GM12891 (cell line): ENCODE measurements around a stretch of chr12.

DNA sequence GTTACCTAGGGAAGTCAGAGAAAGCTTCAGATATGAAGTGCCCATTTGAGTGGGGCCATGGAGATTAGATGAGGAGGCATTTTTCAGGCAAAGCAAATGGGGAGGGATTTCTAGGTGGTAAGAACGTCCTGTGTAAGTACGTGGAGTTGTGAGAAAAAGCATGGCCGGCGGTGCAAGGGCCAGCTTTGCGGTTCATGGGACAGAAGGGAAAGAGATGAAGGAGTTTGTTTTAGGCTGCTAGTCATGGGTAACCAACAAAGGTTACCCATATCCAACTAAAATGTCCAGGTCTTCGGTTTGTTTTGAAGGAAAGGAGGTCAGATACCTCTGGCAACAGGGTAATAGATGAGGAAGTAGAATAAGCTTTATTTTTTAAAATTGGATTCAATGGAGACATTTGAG is 10.1 kb upstream of the SNRPF start:
- RRBS, result no CpG with 5 or more reads among the region's 6 CpGs

DNA sequence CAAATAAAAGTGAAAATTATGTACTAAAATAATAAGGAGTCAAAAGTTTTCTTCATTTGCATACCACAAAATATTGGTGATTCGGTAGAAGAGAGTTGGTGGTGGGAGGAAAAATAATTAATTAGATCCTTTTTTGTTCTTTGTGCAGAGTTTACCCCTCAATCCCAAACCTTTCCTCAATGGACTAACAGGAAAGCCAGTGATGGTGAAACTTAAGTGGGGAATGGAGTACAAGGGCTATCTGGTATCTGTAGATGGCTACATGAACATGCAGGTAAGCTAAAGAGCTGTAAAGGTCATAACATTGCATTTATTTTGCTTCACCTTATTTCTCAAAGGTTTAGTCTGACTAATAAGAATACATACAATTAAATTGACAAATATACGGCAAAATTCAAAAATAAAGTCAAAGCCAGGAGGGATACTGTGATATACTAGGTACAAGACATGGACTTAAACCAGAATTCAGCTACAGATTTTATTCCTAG is 2.3 kb downstream of the SNRPF start:
- RRBS, result no CpG with 5 or more reads among the region's 2 CpGs

DNA sequence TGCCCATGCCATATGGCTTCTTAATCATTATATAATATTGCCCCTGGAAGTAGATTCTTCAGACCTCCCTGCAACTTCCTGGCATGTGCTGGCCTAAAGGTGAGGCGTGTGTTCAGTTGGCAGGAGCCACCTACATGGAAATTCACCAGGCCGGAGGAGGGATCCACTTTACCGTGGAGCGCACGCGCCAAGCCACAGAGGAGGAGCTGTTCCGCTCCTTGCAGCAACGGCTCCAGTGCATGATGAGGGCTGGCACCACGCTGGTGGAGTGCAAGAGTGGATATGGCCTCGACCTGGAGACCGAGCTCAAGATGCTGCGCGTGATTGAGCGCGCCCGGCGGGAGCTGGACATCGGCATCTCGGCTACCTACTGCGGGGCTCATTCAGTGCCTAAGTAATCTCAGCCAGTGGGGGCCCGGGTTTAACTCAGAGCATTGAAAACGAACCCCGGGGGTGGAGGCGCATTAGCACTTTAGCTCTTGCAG is 13.5 kb downstream of the AMDHD1 start:
- RRBS, result 89% methylated on average over 5 of the region's 24 CpGs

- RRBS, result no CpG with 5 or more reads among the region's 14 CpGs
These were observed 836 bp downstream of the LTA4H start for GRCh38 chr12:96034507-96034995.

DNA sequence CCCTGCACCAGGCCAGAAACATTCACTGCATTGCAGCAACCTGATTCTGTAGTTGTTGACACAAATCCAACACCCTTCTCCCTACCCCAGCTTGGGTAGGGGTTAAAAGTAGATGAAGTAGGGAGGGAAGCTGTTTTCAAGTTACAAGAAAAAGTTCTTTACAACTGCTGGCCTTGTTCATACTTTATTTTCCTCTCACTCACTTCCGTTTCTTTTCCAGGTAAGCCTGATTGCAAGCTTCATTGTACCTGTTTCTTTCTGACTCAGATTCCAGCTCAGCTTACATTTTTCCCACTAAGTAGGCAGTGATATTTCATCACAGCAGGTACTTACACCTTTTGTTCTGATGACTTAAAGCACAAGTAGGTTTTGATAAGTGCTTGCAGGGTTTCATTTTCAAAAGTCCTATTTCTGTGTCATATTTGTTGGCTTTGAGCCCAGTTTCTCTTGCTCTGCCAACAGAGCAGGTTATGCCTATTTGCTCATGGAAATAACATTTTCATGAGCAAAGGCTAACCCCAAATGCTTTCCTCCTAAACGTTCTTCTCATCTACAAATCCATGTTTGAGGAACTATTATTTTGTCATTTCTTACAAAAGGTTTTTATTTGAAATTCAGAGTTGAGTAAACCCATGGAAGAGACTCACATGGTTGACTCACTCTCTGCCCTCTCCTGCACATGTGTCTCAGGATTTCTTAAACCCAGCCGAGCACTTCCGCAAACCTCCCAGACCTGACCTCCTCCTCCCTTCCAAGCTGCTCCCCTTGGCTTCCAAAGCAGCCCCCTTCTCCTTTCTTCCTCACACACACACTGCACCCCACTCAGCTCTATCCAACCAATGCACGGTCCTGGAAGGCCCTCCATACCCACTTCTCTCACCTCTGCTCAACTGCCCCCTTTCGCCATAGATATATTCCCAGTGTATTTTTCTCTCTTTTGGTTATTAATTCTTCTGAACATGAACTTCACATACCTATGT is 12.3 kb upstream of the LTA4H start:
- RRBS, result no CpG with 5 or more reads among the region's 6 CpGs

GRCh38 chr12:96121186-96121753 is 72.9 kb upstream of the ELK3 start:
- RRBS, result no CpG with 5 or more reads among the region's 4 CpGs

GRCh38 chr12:96170208-96170832 is 23.9 kb upstream of the ELK3 start:
- RRBS, result no CpG with 5 or more reads among the region's 11 CpGs

- RRBS, result no CpG with 5 or more reads among the region's 6 CpGs
These were observed 2.6 kb downstream of the ELK3 start for GRCh38 chr12:96196778-96197094.

DNA sequence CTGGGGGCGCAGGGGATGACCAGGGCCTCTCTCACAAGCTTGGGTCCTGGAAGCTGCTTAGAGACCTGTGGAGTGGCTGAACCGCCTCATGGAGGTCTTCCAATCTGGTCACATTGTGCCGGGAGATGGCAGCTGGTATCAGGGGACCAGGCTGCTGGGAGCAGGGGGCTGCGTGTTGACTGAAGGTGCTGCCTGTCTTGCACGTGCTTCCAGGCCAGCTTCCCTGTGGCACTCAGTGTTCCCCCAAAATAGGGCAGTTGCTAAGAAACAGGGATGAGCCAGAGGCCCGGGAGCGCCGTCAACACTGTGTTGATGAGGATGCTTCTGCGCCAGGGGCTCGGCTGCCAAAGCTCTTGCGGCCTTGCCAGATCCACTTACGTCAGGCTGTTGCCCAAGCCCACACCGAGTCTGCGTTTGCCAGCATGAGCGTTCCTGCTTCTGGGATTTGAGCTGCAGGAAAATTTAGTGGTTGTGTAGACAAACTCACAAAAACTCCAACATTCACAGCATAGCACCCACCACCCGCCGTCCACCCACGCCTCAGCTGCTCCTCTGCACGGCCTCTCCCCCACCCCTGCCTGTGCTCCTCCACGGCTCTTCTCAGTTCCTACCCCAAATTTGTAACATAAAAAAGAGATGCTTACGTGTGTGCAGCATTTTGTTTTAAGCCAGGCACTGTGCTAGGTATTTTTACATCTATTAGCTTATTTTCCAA is 40.0 kb downstream of the ELK3 start:
- RRBS, result no CpG with 5 or more reads among the region's 21 CpGs

GRCh38 chr12:96239724-96240111 is 45.5 kb downstream of the ELK3 start:
- RRBS, result no CpG with 5 or more reads among the region's 13 CpGs

DNA sequence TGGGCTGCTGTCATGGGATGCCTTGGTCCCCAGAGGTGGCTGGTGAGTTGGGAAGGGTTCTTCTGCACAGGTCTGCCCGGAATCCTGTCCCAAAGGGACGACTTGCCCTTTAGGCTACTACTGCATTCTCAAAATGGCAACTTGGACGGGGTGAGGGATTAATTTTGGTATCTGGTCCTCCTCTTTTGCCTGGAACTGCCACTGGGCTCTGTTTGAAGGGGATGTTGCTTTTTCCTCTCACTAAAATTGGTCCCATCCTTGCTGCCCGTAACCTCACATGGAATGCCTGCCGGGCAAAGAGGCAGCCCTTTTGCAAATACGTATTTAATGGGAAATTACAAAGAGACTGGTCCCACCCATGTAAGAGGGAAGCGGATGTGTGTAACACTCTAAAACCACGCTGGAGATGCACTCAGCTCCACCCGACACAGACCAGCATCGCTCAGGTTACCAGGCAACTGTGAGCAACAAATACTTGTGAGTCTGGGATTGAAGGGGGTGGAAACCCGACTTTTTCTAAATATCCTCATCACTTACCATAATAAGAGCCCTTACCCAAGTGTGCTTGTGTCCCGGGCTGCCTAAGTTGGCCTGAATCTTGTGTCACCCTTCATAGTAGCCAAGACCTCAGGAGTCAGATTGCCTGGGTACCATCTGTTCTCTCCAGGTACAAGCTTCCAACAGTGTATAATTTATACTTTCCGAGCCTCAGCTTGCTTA is 47.6 kb downstream of the ELK3 start:
- RRBS, result no CpG with 5 or more reads among the region's 13 CpGs

DNA sequence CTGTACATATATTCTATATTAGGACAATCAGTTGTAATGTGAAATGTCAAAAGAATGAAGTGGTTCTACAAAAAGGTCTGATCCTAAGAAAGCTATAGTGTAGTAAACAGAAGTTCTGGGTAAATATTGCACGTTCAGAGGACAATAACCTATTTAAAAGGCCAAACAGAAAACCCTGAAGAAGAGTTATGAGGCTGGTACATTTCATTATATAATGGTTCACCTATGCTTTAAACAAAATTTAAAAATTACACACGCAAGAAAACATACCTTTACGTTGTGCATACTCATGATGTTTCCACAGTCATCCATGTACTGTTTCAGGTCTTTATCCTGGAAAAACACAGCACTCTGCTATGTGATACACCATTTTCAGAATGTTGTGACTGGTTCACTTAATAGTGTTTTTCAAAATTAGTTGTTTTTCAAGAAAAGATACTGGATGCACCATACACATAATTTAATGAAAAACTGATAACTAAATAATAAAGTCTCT is 102.9 kb downstream of the ELK3 start:
- RRBS, result no CpG with 5 or more reads among the region's 3 CpGs

GRCh38 chr12:96374808-96375892 is 25.1 kb downstream of the CDK17 start:
- RRBS, result no CpG with 5 or more reads among the region's 8 CpGs

- RRBS, result no CpG with 5 or more reads among the region's 1 CpG
These were observed 93.0 kb downstream of the NEDD1 start for GRCh38 chr12:97000164-97000424.

DNA sequence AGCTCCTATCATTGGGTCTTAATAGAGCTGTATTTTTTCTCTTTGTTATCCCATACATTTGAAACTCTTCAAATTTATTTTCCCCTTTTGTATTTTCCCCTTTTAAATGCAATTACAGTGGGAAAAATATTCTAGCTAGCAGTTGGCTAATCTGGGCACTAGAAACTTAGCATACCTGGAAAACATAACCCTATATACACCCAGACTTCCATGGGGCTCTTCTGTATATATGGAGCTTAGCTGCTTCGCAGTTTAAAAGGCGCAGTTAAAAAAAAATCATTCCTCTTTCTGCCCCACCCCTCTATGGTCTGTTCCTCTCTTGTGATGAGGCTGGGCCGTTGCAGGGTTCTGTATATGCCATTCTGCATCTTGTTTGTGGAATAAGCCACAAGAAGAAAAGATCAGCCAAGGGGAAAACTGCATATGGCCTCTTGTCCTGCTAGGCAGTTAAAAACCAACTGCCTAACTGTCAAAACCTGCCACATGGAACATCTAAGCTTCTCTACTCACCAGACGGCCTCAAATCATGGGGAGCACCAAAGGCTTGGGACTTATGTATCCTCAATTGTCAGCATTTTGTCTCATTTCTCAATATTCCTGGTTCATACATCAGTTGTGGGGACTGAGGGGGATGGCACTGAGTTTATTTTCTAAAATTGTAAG is 117.9 kb downstream of the NEDD1 start:
- RRBS, result no CpG with 5 or more reads among the region's 4 CpGs

DNA sequence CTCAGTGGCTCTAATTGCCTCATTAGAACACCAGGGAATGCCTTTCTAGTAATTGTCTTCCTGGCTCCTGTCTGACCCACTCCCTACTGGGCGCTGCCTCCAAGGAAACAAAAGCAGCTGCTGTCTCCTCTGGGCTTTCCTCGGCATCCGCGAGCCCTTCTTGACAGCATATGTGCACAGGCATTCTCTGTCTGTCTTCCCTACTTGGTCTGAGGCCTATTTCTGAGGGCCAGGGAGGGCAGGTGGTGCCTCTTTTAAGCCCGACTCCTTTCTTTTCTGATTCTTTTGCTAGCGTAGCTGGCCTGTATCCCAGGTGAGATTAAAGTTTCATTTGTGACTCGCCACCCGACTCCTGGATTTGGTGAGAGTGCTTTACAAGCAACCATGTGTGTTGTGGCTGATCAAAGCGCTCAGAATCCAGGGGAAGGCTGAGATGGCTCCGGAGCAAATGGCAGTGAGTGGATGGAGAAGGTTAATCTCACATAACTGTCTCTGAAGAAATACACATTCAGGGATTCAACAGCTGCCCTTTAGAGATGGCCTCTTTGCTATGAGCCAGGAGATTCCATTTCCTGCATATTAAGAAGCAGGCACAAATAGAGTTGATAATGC is 369.2 kb downstream of the NEDD1 start:
- RRBS, result no CpG with 5 or more reads among the region's 10 CpGs

GRCh38 chr12:97426477-97427049 is 519.5 kb downstream of the NEDD1 start:
- RRBS, result no CpG with 5 or more reads among the region's 2 CpGs

- RRBS, result no CpG with 5 or more reads among the region's 21 CpGs
These were observed 558.0 kb downstream of the NEDD1 start for GRCh38 chr12:97464591-97465917.

DNA sequence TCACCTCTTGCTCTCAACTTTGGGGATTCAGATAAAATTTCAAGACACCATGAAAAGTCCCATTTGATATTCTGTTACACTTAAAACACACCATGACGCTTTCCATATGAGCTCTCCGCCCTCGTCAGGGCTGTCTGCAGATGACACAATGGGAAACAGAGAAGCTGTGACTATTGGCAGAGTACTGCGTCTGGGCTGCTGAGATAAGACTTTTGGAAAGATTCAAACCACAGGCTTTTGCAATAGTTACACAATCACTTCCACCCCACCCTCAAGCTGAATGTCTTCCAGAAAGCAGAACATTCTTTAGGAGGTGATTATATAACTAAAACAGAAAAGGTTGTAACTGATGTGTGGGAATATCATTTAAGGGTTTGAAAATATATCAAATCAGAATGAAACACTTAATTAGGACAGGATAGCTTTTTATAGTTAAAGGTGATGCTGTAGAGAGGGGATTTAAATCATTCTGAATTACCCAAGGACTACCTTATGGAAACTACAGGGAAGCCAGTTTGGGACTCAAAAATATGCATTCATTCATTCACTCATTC is 75.3 kb upstream of the TMPO start:
- RRBS, result no CpG with 5 or more reads among the region's 4 CpGs

GRCh38 chr12:98490938-98491392 is 24.4 kb upstream of the TMPO start:
- RRBS, result 0% methylated on average over 3 of the region's 10 CpGs